ENCODE measurements around a stretch of chr18.

DNA sequence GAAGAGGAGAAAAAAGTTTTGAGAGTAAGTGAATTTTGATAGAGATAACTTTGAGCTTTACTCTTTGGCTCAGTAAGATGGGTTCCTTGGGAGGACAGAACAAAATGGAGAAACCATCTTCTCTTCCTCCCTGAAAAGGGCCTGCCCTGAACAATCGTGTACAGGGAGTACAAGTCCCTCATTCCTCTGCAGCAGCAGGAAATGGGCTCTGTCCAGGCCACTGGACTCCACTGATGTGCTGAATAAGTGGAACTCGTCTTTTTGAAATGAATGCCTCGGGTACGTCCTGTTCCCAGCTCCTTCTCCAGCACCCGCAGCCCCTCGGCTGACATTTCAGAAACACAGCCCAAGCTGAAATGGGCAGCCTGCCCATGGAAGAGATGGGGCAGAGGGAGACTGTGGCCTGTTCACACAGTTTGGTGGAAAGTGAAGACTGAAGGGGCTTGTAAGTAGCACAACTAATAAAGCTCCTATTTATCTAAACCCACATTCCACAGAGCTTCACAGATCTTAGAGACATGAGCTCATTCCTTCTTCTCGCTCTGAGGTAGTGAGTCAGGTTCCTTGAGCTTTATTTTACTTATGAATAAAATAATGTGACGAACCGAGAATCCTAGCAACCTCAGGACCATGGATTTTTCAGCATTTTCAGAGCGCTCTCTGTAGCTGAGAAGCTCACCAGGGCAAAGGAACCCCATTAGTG is 498.6 kb downstream of the TXNL1 start:
- PRO-cap = no peak
- CAGE, long polyA plus RNA = no peak

GRCh38 chr18:56369179-56369510 is 269.2 kb downstream of the TXNL1 start:
- PRO-cap = no peak
- CAGE, long polyA plus RNA = no peak

DNA sequence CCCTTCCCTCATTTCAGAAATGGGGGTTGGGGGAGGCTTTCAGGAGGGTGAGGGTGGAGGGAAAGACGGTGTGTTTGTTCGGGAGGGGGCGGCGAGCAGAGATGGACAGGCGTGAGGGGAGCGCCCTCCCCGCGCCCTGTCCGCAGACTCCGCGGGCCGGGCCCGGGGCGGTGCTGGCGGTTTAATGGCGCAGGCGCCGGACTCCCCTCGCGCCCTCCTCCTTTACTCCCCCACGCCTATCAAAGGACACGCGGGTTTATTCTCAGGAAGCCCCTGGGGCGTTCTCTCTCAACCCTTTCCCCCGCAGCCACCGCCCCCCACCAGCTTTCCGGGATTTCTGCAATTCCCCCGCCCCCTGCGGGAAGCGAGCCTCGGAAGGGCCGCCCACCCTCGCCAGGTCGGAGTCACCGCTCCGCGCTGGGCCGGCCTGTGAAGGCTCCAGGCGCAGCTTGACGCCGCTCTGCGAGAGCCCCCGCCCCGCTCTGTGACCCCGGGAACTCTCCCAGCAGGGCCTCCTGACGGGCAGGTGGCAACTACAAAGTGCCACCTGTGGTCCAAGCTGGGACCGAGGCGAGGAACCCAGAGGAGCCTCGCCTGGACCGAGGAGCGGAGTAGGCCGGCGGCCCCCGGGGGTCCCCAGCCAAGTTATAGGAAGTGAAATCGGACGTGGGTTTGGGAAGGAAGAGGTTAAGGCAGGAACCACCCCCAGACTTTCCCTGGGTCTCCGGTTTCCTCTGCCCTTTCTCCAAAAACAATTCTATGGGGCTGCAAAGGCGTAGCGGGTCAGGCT is 1.1 kb downstream of the ST8SIA3 start:
- PRO-cap = no peak
- CAGE, long polyA plus RNA = no peak

GRCh38 chr18:57440771-57441165 is 5.6 kb downstream of the ONECUT2 start:
- PRO-cap = no peak
- CAGE, long polyA plus RNA = no peak

GRCh38 chr18:57632228-57632448 is 10.5 kb upstream of the NARS1 start:
- PRO-cap = no peak
- CAGE, long polyA plus RNA = no peak

DNA sequence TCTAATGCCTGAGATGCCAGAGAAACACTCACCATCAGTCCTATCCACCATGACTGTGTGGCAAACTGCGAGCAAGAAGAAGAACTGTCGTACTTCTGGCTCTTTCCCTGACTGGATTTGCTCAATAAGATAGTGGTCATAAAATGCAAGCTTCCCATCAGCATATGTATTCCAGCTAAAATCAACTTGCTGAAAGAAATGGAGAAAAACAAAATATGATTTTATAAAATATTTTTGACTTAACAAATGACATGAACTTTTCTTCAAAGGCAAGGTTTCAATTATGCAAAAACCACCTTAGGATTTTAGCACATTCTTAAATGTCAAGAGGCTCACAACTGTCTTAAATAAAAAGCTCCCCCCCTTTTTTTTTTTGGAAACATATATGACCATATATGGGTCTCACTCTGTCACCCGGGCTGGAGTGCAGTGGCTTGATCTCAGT is 62.4 kb upstream of the NARS1 start:
- PRO-cap = no peak
- CAGE, long polyA plus RNA = no peak

- PRO-cap = no peak
- CAGE, long polyA plus RNA = no peak
These were observed 65.6 kb downstream of the ATP8B1 start for GRCh38 chr18:57737392-57738098.

- PRO-cap = no peak
- CAGE, long polyA plus RNA = no peak
These were observed 127.7 kb downstream of the NEDD4L start for GRCh38 chr18:58171640-58172264.

DNA sequence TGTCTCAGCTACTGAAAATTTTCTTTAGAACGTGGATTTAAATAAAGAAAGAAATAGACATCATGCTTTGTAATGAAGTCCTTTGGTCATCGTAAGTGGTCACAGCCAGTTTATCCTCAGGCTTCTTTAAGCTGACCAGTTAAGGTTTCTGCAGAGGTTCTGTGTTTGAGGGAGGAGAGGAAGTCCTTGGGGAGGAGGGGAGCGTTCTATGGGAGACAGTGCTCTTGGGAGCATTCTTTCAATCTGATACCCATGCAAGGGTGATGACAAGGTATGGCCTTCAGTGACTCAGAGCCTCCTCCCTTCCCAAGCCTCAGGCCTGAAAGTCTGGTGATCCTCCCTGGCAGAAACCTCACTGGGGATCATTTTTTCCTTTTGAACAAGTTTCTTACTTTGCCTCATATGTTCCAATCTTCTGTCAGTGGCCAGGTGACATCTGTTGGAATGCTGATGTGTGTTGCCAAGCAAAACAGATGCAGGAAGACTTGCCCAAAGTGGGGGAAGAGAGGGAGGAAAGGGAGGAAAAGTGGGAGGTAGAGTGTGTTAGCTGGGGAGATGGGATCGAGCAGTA is 224.7 kb downstream of the NEDD4L start:
- PRO-cap = no peak
- CAGE, long polyA plus RNA = no peak

GRCh38 chr18:58285583-58285924 is 241.5 kb downstream of the NEDD4L start:
- PRO-cap = no peak
- CAGE, long polyA plus RNA = no peak

DNA sequence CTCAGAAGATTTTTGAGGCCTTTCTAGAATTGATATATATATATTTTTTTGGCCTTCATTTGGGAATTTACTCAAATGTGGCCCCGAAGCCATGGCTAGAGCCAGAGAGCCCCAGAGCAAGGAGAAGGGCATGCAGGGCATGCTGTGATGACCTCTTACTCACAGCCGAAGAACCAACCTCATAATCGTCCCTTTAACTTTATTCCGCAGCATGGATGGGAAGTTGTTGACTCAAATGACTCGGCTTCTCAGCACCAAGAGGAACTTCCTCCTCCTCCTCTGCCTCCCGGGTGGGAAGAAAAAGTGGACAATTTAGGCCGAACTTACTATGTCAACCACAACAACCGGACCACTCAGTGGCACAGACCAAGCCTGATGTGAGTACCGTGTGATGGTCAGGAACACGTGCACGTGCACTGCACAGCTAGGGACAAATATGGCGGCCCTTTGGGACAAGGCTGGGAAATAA is 280.8 kb downstream of the NEDD4L start:
- PRO-cap = no peak
- CAGE, long polyA plus RNA = no peak

- PRO-cap = no peak
- CAGE, long polyA plus RNA = no peak
These were observed 266.2 kb downstream of the ALPK2 start for GRCh38 chr18:58362703-58363092.

- PRO-cap = no peak
- CAGE, long polyA plus RNA = no peak
These were observed 231.5 kb downstream of the ALPK2 start for GRCh38 chr18:58397189-58398031.

- PRO-cap = no peak
- CAGE, long polyA plus RNA = no peak
These were observed 174.2 kb downstream of the ALPK2 start for GRCh38 chr18:58454224-58455471.

- PRO-cap = no peak
- CAGE, long polyA plus RNA = no peak
These were observed 102.1 kb downstream of the ALPK2 start for GRCh38 chr18:58526688-58527227.

GRCh38 chr18:58867182-58867613 is 2.5 kb downstream of the ZNF532 start:
- PRO-cap = no peak
- CAGE, long polyA plus RNA = no peak

GRCh38 chr18:59024758-59025485 is 114.8 kb upstream of the SEC11C start:
- PRO-cap = no peak
- CAGE, long polyA plus RNA = no peak

DNA sequence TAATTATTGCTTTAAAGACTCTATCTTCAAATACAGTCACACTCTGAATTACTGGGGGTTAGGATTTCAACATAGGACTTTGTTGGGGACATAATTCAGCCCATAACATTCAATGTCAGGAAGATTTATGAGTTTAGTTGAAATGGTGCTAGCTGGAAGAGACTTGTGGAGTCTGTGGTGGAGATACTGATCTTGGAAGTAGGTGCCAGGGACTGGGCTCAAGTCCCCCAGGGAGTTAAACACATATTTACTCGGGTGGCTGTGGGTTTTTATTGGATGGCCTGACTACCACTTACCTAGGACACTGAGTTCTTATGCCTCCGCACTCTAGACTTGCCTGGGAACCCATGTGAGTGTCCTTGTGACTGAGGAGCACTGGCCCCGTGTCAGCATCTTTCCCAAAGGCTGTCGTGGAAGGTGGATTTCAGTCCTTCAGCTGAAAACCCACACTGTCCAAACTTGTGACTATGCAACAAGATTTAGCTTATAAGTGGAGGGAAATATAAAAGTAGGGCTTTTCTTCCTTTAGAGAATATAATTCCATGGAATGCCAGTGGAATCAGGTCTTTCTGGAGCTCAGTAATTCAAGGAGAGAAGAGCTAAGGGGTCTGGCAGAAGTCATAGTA is 84.7 kb upstream of the SEC11C start:
- PRO-cap = no peak
- CAGE, long polyA plus RNA = no peak

DNA sequence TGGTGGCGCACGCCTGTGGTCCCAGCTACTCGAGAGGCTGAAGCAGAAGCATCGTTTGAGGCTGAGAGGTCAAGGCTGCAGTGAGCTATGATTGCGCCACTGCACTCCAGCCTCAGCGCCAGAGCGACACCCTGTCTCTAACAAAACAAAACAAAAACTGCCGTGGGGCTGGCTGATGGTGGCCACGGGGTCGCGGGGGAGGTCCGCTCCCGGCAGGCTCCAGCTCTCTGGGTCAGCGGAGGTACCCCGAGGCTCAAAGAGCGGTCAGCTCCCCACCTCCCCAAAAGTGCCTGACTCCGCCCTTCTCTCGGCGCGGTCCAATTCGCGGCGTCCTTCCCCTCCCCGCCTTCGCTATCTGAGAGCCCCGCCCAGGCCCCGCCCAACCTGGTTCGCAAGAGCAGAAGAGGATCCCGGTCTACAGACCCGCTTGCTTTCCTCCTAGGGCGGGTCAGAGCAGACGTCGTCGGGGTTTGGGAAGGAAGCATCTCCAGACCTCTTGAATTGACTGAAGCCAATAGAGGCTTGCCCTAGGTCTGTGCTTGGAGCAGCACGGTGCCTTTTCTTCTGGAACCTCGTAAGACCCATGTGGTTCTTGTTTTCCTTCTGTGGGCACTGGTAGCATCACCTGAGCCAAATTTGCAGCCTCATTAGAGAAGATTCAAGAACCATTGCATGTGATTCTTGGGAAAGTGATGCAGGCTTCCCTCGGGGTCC is 7.8 kb downstream of the RAX start:
- PRO-cap = no peak
- CAGE, long polyA plus RNA = no peak

DNA sequence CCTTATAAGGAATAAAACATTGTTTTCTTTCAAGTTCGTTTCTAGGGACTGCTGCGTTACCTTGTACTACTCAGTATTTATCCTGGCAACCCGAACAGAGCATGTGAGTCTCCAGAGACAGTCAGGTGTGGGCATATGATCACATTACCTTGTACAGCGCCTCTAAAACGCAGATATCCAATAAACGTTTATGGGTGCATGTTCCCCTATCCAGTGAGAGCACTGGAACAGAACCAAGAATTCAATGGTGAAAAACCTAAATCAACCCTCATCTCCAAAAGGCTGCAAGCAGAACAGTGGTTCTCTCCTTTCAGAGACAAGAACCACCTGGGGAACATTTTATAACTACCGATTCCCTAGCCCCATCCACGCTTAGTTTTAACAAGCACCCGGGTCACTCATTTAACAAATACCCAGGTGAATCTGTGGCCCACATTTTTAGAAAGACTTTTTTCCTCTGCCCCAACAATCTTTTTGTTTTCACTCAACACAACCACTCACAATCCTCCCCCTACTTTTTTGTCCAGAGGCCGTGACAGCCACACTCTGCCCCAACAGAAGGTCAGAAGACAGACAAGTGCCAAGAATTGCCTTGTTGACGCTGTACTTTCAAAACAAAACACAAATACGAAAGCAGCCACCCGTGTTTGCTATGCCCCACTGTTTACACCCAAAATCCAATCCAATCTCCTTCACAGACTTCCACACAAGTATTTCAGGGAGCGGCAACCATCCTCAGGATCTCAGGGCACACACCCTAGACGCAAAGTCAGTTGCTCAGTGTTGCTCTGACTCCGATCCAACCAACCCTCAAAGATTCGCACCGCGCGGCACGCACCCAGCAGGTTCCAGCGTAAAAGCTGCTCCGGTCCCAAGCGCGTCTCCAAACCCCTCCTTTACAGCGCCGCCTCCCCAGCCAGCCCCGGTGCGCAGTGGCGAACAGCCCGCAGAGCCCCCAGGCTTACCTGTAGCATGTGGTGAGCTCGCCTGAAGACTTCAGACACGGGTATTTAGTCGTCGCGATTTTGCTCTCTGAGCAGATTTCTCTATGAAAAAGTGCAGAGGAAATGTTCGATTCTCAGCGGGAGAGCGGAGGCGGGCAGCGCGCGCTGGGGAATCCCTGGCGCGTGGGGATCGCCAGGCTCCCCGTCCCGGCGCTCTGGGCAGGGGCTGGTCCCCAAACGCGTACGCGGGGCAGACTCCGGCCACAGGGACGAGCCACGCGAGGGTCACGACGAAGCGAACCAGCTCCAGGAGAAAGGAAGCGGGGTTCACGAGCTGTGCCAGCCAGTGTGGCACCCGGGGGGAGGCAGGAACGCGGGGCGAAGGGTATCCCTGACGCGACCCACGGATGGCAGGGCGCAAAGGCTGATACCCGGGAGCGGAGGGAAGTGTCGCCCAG is 1.1 kb downstream of the CCBE1 start:
- PRO-cap = no peak
- CAGE, long polyA plus RNA = no peak

Data from B cell (primary cell).